Endothelial cell of umbilical vein (primary cell): ENCODE data around the genes OR7A17 and OR10H4.

- PRO-cap = no peak
CAGE:
- cytosol, long polyA minus RNA = no peak
- cytosol, long polyA plus RNA = no peak
- long polyA plus RNA = no peak
- nucleus, long polyA minus RNA = no peak
- nucleus, long polyA plus RNA = no peak
Measured at GRCh38 chr19:14885862-14886348, at the start of gene OR7A17. TSS of gene OR7A17 (minus strand) at chr19:14886132.

DNA sequence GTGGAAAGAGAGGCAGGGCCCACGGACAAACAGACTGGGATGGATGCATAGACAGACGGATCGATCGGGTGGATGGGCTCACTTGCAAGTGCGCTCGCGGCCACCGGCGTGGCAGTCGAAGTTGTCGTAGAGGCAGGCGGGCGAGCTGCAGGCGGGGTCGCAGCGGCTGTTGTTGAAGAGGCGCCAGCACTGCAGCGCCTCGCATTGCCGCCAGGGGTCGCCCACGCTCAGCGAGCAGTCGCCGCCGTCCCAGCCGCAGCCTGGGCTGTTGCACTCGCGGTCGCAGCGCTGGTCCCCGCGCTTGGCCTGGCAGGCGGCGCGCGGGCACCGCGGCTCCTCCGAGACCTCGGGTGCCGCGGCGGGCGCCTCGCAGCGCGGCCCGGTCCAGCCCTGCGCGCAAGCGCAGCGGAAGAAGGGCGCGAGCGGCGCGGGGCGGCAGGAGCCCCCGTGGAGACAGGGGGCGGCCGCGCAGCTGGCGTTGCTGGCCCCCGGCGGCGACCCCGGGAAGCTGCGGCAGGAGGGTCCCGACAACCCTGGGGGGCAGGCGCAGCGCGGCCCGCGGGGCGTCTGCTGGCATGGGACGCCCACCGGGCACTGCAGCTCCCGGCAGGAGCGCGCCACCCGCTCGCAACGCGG lies 23.2 kb downstream of the NOTCH3 start:
- PRO-cap = no peak
CAGE:
- cytosol, long polyA minus RNA = no peak
- cytosol, long polyA plus RNA = no peak
- long polyA plus RNA = no peak
- nucleus, long polyA minus RNA = no peak
- nucleus, long polyA plus RNA = no peak

- PRO-cap = no peak
CAGE:
- cytosol, long polyA minus RNA = no peak
- cytosol, long polyA plus RNA = no peak
- long polyA plus RNA = no peak
- nucleus, long polyA minus RNA = no peak
- nucleus, long polyA plus RNA = no peak
Measured at GRCh38 chr19:15213614-15214261, 12.9 kb upstream of the NOTCH3 start.

DNA sequence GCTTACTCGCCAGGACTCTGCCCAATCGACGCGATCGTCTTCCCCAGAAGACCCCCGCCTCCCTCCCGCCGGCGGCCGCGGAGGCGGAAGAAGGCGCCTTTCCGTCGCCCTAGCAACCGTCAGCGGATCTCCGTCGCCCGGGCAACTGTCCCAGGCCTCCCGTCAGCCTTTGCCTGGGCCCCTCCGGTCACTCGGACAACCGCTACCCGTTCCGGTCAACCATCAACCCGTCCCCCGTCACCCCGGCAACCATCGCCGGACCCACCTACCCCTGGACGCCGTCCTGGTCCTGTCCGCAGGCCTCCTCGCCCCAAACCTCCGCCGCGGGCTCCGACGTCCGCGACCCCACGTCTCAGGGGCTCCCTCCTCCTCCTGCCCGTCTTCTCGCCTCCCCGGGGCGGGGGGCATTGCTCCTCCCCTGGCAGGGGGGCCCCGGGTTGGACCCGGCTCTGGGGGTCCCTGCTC lies 8.7 kb downstream of the EPHX3 start:
- PRO-cap = no peak
CAGE:
- cytosol, long polyA minus RNA = no peak
- cytosol, long polyA plus RNA = no peak
- long polyA plus RNA = no peak
- nucleus, long polyA minus RNA = no peak
- nucleus, long polyA plus RNA = no peak

- PRO-cap = no peak
CAGE:
- cytosol, long polyA minus RNA = no peak
- cytosol, long polyA plus RNA = no peak
- long polyA plus RNA = no peak
- nucleus, long polyA minus RNA = no peak
- nucleus, long polyA plus RNA = no peak
Measured at GRCh38 chr19:15264334-15265192, 32.3 kb upstream of the EPHX3 start.

DNA sequence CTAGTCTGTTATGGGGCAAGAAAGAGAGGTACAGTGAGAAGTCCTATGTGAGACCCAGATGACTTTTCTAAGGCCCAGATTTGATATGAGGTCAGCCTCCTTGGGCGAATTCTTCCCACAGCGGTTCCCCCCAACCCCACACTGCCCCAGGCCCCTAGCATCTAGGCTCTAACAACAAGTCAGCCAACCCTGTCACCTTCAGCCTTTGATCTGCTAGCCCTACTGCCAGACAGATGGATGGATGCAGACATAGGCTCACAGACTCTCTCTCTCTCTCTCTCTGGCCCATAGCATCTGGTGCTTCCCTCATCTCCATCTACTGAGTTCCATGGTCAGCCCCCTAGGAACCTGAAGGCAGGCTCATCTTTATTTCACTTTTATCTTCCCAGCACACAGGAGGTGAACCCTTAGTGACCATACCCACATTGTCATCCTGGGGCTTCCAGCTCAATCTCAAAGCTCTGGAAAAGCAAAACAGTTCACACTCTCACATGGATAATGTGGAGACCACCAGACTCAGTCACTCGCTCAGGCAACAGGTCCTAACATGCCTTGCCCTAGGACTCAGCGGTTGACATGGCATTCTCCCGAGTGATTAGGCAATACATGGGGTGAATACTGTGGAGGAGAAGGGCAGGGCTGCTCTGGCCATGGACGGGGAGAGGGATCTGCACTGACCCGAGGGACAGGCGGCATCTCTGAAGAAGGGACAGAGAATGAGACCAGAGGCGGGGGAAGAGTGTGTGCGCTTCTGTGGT lies 44.2 kb upstream of the EPHX3 start:
- PRO-cap = no peak
CAGE:
- cytosol, long polyA minus RNA = no peak
- cytosol, long polyA plus RNA = no peak
- long polyA plus RNA = no peak
- nucleus, long polyA minus RNA = no peak
- nucleus, long polyA plus RNA = no peak

DNA sequence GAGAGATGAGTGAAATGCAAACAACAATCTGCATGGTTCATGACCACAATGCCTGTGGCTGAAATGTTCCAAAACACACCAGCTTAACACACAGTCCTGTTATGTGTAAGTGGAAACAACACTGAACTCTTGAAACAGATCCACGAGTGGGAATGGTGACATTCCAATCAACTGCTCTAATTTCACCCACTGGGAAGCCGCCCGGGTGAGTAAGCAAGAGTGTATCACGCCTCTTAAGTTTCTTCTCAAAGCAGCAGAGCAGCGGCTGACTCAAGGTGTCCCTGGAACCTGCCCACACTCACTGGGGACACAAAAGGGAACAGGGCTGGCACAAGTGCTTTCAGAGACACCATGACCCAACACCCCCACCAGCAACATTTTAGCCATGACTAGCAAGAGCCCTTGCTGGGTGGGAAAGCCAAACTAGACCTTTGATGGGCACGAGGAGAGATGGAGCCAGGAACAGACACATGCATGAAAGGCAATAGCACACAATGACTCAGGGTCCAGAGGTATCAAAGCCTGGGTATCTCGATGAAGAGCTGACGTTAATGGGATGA lies 48.7 kb downstream of the BRD4 start:
- PRO-cap = no peak
CAGE:
- cytosol, long polyA minus RNA = no peak
- cytosol, long polyA plus RNA = no peak
- long polyA plus RNA = no peak
- nucleus, long polyA minus RNA = no peak
- nucleus, long polyA plus RNA = no peak

DNA sequence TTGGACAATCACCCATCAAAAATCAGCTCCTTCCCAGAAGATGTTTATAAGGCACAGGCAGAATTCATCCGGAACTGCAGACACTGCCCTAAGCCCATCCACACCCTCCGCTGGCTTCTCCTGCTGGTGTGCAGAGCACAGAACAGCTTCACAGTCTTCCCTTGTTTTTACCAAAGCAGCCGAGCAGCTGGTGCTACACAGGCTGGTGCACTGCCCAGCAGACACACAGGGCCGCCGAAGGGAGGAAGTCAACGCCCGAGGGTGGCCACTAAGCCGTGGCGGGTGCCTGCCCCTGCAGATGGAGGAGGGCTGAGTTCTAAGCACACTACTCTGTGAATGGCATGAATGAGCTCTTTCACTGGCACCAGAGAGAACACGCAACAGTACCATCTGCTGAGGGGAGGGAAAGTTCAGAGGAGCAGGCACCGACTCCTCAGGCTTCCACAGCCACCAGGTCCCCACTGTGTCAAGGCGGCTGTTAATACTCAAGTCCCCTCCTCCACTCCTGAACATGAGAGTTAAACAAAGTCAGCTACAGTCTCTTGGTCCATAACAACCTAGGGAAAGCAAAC lies 43.8 kb downstream of the BRD4 start:
- PRO-cap = no peak
CAGE:
- cytosol, long polyA minus RNA = no peak
- cytosol, long polyA plus RNA = no peak
- long polyA plus RNA = no peak
- nucleus, long polyA minus RNA = no peak
- nucleus, long polyA plus RNA = no peak

DNA sequence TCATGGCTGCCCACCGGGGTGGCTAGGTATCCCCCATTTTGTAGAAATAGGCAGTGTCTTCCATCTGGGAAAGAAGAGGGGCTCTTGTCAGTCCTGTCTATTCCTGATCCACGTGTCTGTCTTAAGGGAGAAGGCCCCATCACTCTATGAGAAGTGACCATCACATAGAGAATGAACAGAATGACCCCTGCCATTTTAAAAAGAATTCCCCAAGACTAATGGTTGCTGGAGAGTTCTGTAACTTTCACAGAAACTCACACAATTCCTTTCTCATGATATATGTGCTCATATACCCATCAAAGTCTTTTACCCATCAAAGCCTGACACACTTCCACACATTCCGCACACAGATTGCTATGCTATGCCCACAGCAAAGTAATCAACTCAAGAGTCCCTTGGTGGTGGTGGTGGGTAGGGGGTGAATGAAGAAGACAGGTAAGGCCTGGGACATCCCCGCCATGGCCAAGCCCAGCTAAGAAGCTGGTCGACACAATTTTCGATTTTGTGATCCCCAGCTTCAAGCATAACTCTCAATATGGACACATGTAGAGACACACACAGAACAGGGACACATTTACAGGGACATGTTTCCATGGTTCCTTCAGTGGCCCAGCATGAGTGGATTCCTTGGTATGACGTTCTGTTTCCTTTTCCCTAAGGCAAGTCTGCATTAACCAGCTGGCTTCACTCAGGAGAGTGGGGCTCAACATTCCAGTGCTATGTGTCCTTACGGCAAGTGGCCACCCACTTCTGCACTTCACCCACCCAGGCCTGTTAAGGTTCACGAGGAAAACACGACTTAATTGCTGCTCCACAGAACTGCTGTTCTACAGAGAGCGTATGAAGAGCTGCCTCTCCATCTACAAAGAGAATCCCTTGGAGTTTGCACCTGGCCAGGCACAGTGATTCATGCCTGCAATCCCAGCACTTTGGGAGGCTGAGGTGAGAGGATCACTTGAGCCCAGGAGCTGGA lies 33.0 kb downstream of the BRD4 start:
- PRO-cap = no peak
CAGE:
- cytosol, long polyA minus RNA = no peak
- cytosol, long polyA plus RNA = no peak
- long polyA plus RNA = no peak
- nucleus, long polyA minus RNA = no peak
- nucleus, long polyA plus RNA = no peak

- PRO-cap = no peak
CAGE:
- cytosol, long polyA minus RNA = no peak
- cytosol, long polyA plus RNA = no peak
- long polyA plus RNA = no peak
- nucleus, long polyA minus RNA = no peak
- nucleus, long polyA plus RNA = no peak
Measured at GRCh38 chr19:15316650-15317429, 15.5 kb downstream of the BRD4 start.

DNA sequence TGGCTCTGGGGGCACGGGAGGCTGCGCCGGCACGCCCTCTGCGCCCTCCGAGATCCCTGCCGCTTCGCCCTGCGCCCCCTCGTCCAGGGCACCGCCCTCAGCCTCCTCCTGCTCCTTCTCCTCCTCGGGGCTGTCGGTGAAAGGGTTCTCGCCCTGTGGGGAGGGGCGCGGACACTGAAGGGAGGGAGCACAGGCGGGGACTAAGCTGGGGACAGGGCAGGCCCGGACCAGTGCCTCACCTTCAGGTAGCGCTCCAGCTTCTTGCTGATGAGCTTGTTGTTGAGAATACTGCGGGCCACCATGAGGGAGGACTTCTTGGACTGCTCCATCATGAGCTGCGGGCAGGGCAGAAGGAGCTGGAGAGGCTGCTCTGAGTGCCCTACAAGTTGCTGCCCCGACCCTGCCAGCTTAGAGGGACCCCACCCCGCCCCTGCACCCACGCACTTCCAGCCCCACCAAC lies 721 bp upstream of the AKAP8 start:
- PRO-cap = bidirectional peak, plus-strand start at position 276 of the sequence, minus-strand start at position 120 of the sequence
CAGE:
- cytosol, long polyA minus RNA = no peak
- cytosol, long polyA plus RNA = no peak
- long polyA plus RNA = no peak
- nucleus, long polyA minus RNA = no peak
- nucleus, long polyA plus RNA = no peak

DNA sequence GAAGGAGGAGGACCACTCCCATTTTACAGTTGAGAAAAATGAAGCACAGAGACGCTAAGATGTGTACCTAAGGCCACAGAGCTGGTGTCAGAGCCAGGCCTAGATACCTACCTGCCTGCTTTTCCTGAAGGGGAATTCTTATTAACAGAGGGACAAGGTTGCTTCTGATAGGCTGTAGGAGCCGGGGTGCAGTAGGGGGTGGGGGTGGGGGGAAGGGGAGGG lies 9.6 kb upstream of the CYP4F22 start:
- PRO-cap = no peak
CAGE:
- cytosol, long polyA minus RNA = no peak
- cytosol, long polyA plus RNA = no peak
- long polyA plus RNA = no peak
- nucleus, long polyA minus RNA = no peak
- nucleus, long polyA plus RNA = no peak

DNA sequence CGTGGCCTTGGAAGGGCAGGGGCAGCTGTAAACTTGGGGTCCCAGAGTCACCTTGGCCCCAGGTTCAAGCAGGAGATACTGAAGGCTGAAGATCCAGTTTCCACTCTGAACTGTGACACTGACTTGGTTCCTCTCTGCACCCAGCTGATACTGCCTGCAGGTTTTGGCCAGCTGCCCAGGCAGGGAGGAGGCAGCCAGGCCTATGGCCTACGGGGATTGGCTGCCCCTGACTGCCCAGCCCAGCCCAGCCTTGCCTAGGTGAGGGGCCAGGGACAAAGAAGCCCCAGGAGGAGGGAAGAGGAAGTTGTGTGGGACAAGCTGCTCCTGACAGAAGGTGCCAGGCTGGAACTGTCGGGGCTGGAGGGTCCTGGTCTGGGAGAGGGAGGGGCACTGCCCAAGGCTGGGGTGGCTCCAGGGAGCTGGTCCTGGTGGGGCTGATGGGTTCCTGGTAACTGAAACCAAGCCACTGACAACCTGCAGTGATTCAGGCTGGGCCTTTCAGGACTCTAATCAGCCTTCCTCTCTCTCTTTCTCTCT lies 51.6 kb upstream of the CYP4F8 start:
- PRO-cap = no peak
CAGE:
- cytosol, long polyA minus RNA = no peak
- cytosol, long polyA plus RNA = no peak
- long polyA plus RNA = no peak
- nucleus, long polyA minus RNA = no peak
- nucleus, long polyA plus RNA = no peak

GRCh38 chr19:15760198-15760517 lies 22.4 kb downstream of the OR10H3 start:
- PRO-cap = no peak
CAGE:
- cytosol, long polyA minus RNA = no peak
- cytosol, long polyA plus RNA = no peak
- long polyA plus RNA = no peak
- nucleus, long polyA minus RNA = no peak
- nucleus, long polyA plus RNA = no peak

GRCh38 chr19:15948581-15949304 lies at the start of gene OR10H4:
TSS of gene OR10H4 (plus strand) at chr19:15949008.
- PRO-cap = no peak
CAGE:
- cytosol, long polyA minus RNA = no peak
- cytosol, long polyA plus RNA = no peak
- long polyA plus RNA = no peak
- nucleus, long polyA minus RNA = no peak
- nucleus, long polyA plus RNA = no peak

GRCh38 chr19:16073113-16073697 lies 3.1 kb upstream of the TPM4 start:
- PRO-cap = no peak
CAGE:
- cytosol, long polyA minus RNA = no peak
- cytosol, long polyA plus RNA = no peak
- long polyA plus RNA = no peak
- nucleus, long polyA minus RNA = no peak
- nucleus, long polyA plus RNA = no peak

DNA sequence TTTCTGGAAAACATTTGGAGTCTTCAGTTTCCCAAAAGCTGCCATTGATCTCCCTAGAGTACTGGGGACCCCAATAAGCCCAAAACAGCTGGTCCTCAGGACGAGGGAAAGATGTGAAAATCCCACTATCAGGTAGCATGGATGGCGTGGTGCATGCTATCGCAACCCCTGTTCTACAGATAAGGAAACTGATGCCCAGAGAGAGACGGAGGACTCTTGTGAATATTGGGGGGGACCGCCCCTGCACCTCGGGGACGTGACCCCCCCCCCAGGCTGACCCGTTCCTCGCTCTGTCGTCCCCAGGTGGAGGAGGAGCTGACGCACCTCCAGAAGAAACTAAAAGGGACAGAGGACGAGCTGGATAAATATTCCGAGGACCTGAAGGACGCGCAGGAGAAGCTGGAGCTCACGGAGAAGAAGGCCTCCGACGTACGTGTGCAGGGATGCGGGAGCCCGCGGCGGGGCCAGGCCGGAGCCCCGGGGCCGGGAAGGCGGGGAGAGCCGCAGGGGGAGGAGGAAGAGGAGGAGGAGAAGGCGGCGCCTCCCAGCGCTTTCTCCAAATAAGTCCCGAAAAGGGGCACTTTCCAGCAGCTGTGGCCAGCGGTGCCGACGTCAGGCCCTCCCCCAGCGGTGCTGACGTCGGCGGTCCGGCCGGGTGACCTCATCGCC lies 417 bp upstream of the TPM4 start:
- PRO-cap = bidirectional peak, plus-strand start outside the sequence, minus-strand start at position 437 of the sequence
CAGE:
- cytosol, long polyA minus RNA = no peak
- cytosol, long polyA plus RNA = no peak
- long polyA plus RNA = no peak
- nucleus, long polyA minus RNA = start-site peak on the minus strand centred at position 405 of the sequence, 66 bp wide, 8 reads
- nucleus, long polyA plus RNA = no peak

DNA sequence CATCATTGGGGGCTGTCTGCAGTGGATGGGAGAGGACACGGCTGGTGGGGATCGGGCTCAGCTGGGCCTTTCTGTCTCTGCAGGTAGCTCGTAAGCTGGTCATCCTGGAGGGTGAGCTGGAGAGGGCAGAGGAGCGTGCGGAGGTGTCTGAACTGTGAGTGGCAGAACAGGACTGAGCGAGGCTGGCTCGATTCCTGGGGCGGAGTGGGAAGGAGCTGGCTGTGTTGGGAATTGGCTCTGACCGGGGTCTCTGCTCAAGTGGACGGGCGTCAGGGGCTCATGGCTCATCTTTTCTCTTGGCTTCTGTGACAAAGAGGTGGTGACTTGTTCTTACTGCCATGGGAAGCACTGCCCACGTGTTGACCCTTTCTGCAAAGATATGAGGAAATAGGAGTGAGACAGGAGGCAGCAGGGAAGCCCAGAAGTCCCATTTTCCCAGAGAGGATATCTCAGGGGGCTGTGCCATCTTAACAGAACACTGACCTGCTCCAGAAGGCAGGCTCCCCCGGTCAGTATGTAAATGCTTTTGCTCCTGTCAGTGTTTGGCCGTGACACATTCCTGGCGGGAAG lies 11.7 kb downstream of the TPM4 start:
- PRO-cap = no peak
CAGE:
- cytosol, long polyA minus RNA = no peak
- cytosol, long polyA plus RNA = no peak
- long polyA plus RNA = no peak
- nucleus, long polyA minus RNA = no peak
- nucleus, long polyA plus RNA = no peak

DNA sequence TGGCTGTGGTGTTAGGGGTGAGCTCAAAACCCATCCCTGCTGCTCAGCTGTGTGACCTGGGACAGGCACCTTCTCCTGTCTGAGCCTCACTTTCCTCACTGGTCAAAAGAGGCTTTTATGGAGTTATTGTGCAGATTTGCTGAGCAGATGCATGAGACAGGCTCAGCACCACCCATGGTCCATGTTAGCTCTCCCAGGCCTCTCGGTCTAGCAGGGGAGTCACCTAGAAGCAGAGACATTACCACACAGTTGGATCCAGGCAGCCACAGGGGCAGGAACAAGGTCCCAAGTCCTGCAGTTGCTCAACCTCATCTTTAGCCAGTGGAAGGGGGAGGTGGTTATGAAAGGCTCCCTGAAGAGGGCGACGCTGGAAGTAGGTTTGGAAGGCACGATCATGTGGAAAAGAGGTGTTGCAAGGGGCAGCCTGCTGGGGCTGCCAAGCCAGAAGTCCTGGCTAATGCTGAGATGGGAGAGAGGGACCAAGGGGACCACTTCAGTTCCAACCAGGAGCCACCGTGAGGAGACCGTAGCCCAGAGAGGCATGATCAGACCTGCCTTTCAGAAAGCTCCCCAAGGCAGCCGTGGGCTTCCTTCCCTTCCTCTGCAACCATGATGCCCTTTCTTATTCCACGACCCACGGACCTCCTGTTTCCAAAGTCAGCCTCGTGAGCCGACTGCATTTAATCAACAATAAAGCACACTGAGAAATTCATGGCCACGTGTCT lies 2.4 kb downstream of the AP1M1 start:
- PRO-cap = no peak
CAGE:
- cytosol, long polyA minus RNA = no peak
- cytosol, long polyA plus RNA = no peak
- long polyA plus RNA = no peak
- nucleus, long polyA minus RNA = no peak
- nucleus, long polyA plus RNA = no peak

- PRO-cap = unidirectional peak, minus-strand start at chr19:16206583
CAGE:
- cytosol, long polyA minus RNA = no peak
- cytosol, long polyA plus RNA = no peak
- long polyA plus RNA = no peak
- nucleus, long polyA minus RNA = no peak
- nucleus, long polyA plus RNA = no peak
Measured at GRCh38 chr19:16206201-16207426, 8.9 kb downstream of the AP1M1 start.